Left common carotid artery plus branches (tissue), 1 donor: Measurements from ENCODE around the gene TMEM263.

- PRO-cap, result no peak
Observed at GRCh38 chr12:106227350-106228152, 20.3 kb downstream of the CKAP4 start.

GRCh38 chr12:106767616-106768610 is 6.6 kb upstream of the RIC8B start:
- PRO-cap, result no peak

DNA sequence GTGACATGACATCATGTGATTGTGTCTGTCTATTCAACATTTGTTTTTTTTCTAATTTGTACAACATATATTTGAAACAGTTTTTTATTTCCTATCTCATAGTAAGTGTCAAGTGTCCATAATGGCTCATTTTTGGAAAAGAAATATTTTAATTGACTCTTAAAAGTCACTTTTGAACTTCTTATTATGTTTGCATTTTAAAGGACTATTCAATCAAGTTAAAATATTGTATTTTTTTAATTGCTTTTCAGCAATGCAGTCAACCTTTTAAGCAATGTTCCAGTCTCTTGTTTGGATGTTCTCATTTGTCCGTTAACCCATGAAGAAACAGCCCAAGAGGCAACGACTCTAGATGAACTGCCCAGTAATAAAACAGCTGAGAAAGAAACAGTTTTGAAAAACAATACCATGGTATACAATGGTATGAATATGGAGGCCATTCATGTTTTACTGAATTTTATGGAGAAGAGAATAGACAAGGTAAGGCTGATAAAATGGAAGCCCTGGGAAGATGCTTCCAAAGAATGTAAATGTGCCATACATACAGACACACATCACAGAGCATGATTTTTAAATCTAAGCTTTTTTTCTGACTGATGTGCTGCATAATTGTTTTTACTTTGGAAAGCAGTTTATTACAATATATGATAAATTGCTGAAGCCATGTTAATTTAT is 68.0 kb downstream of the RIC8B start:
- PRO-cap, result no peak

- PRO-cap, result bidirectional peak, plus-strand start at chr12:106955830, minus-strand start at chr12:106955545; bidirectional peak, plus-strand start at chr12:106956281, minus-strand start at chr12:106956131
Observed at GRCh38 chr12:106955589-106956498, at the start of gene TMEM263. Gene TMEM263, plus strand, starts transcription at chr12:106955907.

DNA sequence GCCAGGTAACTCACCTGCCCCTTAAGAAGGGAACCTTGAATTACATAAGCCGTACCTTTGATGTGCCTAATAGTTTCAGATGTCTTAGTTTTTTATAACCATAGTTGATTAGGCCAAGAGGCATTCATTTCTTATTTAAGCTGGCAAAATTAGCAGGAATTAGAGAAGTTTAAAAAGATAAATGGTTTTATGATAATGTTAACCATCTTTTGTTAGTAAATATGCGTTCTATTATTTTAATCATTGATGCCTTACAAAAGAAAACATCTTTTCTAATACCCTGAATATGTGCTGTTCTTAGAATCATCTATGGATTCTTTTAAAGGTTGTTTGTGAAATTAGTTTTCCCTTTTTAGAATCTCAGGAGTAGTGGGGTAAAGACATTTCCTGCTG is 15.2 kb downstream of the MTERF2 start:
- PRO-cap, result no peak

GRCh38 chr12:106985117-106985804 is 1.7 kb downstream of the MTERF2 start:
- PRO-cap, result no peak

- PRO-cap, result no peak
Observed at GRCh38 chr12:107091349-107091991, 1.9 kb downstream of the CRY1 start.

DNA sequence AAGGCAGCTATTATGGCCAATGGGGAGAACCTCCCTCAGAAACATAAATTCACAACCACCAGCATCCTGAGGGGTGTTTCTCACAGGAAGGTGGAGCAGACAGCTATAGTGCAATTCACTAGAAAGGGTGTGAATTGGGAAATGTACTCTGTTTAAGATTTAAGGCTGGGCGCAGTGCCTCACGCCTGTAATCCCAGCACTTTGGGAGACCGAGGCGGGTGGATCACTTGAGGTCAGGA is 85.5 kb upstream of the CRY1 start:
- PRO-cap, result no peak

DNA sequence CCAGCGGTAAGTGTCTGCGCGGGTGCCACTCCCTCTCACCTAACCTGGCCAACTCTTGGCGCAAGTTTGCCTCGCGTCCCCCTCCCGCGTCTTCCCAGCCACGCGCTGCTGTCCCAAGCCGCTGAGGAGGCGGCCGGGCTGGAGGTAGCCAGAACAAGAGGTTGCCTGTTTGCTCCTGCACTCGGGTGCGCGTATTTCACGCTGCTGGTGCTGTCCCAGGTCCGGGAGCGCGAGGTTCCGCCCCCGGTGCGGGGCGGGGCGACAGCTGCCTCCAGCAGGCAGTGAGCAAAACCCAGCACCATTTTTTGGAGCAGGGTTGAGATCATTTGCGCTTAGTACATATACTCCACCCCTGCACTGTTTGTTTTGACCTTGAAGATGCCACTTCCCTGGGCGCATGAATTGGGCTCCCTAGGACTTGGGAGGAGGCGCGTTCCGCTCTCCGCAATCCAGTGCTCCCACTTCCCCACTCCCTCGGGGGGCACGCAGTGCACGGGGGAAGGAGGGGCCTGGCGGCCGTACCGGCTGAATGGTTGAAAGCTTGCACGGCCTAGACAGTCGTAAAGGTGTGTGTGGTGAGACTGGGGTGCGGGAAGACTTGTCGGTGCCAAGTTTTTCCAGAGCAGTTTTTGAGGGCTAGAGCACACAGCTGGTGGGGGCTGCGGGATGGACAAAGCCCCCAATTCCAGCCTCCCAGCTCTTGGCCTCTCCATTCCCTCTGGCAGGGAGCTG is 2.0 kb downstream of the ABTB3 start:
- PRO-cap, result no peak

DNA sequence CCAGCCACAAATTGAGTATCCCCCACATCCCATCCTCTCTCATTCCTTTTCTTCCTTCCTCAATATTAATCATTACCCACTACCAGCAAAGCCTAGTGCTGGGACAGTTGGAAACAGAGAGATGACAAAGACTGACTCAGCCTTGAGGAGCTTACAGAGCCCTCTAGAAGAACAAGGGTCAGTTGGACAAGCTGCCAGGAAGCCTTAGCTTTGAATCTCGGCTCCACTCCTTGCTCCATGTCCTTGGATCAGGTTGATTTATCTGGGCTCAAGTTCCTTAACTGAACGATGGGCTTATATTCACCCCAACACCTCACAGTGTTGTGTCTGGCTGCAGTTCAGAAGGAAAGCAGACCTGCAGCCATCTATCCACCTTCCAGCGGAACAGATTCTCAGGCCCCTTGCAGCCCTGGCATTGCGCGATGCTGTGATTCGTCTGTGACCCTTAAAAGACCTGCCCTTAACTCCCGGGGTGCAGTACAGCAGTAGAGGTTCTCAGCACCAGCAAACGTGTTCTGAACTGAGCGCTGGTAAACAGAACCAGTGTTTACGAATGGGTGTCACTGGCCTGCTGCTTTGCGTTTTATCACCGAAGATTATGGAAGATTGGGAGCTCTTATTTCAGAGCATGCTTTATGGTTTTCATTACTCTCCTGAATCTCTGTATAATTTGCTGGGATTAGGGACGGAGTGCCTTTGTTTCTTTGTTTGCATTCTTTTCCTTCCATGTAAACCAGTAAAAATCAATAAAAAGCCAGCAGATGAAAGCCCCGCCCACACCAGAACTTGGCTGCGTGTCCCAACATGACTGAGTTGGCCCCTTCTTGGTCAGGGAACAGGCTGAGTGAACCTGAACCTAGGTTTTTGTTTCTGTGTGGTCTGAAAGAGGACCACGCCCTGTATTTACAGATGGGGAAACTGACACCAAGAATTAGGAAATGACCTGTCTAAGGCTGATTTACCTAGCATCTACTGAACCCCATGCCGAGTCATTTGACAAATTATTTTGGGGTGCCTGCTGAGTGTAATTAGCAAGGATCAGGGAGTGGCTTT is 61.7 kb downstream of the ABTB3 start:
- PRO-cap, result no peak

DNA sequence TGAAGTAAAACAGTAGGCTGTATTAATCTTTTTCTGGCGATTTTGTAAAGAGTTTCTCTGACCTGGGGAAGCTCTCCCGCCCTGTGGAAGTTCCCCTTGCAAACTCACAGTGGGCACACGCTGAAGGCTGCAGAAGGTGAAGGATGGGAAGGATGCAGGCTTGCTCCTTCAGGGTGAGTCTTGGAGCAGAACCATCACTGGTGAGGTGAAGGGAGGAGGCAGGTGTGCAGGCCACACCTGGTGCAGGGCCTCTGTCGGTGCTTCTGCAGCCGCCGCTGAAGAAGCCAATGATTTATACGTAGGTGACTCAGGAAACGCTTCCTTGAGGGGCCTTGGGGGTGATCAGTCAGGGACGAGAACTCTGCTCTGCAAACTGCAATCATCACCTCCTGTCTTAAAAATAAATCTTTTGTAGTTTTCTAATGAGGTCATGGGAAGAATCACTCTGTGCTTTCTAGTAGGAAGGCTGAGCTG is 74.6 kb downstream of the ABTB3 start:
- PRO-cap, result no peak

DNA sequence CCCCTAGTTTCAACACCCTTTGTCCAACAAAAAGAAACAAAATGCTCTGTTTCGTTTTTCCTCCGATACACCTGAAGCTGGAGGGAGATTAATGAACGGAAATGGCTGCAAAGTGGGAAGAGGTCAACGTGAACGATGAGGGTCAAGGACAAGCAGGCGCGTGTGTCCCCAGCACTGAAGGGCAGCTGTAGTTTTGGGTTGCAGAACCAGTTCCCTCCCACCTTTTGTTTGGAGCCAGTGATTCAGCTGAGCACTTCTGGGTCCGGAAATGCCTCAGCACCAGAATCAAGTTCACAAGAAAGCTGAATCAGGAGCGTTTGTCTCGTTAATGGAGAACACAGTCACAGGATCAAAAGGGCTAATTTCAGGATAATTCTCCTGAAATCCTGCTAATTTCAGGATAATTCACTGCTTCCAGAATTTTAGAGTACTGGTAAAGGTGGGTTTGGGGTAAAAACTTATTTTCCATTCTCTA is 51.0 kb upstream of the PWP1 start:
- PRO-cap, result no peak

- PRO-cap, result no peak
Observed at GRCh38 chr12:107634995-107635624, 50.5 kb upstream of the PWP1 start.

DNA sequence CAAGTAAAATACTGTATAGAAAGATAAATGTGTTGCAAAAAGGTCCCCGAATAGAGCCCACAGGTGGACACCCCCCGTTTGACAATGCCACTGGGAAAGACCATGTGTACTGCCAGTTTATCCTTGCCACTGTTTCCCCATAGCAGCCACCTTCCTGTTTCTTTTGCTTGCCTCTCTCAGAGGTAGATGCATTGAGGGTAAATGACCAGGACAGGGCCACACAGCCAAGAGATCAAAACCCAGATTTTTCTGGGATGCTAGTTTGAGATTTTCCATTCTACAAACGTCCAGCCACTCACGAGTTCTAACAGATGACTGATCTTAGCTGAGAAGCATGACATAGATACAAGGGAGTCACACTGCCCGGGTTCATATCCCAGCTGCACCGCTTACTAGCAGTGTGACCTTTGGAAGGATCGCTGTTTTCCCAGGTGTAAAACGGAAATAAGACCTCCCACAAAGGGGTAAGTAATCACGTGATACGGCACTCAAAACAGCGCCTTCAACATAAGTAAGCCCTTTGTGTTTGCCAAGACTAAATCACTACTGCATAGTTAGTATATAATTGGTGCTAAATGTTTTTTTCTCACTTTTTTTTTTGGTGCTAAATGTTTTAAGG is 730 bp upstream of the PWP1 start:
- PRO-cap, result no peak

DNA sequence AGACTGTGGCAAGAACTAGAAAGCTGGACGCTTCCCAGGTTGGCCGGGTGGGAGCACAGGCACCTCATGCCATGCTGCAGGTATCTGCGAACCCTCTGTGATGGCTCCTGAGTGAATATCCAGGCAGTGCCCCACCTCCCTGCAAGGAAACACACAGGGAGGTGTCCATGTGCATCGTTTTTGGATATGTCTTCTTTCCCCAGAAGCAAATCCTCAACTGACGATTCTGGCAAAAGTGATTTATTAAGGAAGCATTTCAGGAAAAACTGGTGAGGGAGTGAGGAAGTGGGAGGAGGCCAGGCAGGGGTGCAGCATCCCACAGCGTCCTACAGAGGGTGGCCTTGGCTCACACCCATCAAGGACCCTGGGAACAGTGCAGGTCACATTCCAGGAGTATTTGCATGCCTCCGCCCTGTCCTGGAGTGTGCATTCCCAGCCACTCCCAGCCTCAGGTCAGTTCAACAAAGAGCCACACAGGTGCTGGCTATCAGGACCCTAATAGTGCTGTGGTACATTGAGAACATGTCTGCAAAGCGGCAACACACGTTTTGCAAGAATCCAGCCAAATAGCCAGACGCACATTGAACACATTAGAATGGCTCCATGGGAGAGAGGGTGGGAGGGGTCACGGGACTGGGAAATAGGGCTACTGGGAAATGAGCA is 36.8 kb downstream of the CMKLR1 start:
- PRO-cap, result no peak

DNA sequence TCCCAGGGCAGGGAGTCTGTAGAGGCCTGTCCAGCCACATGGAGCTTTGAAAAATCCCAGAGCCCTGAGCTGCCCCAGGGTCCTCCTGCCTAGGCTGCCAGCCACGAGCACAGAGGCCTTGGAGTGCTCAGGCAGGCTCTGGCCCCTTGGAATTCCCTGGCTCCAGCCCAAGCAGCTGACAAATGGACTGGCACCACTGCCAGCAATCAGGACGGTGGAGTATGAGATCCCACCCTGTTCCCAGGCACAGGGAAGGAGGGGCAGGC is 26.3 kb downstream of the CMKLR1 start:
- PRO-cap, result no peak

GRCh38 chr12:108333260-108333494 is 5.9 kb downstream of the CMKLR1 start:
- PRO-cap, result no peak

GRCh38 chr12:108334138-108334825 is 4.8 kb downstream of the CMKLR1 start:
- PRO-cap, result no peak

GRCh38 chr12:108515936-108516101 is 742 bp downstream of the FICD start:
- PRO-cap, result no peak

- PRO-cap, result no peak
Observed at GRCh38 chr12:108517664-108518147, 2.6 kb downstream of the FICD start.